Peyer's patch (tissue), 4 donors: ENCODE measurements around the genes GGT6 and ARRB2.

DNA sequence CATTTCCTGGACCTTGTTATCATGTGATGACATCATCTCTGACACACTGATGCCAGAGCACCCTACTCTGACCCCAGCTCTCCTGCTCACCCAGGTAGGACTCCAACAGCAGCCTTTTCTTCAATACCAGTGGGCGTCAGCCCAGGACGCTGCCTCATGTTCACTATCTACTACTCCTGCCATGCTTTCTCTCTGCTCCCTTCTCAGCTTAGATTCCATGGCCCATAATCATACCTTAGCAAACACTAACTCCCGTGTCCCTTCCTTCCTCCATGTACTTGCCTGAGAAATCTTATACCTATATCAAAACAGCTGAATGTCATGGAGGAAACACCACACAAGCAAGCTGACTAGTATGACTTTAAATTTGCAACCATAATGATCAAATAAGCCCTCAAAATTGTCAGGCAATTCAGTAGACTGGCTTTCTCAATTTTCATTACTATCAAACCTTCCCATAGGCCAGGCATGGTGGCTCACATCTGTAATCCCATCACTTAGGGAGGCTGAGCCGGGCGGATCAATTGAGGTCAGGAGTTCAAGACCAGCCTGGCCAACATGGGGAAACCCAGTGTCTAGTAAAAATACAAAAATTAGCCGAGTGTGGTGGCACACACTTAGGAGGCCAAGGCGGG, 82.9 kb downstream of the ZZEF1 start:
- PRO-cap: no peak
- RAMPAGE, long total RNA, 4 experiments: no peak in any of the 4 experiments

DNA sequence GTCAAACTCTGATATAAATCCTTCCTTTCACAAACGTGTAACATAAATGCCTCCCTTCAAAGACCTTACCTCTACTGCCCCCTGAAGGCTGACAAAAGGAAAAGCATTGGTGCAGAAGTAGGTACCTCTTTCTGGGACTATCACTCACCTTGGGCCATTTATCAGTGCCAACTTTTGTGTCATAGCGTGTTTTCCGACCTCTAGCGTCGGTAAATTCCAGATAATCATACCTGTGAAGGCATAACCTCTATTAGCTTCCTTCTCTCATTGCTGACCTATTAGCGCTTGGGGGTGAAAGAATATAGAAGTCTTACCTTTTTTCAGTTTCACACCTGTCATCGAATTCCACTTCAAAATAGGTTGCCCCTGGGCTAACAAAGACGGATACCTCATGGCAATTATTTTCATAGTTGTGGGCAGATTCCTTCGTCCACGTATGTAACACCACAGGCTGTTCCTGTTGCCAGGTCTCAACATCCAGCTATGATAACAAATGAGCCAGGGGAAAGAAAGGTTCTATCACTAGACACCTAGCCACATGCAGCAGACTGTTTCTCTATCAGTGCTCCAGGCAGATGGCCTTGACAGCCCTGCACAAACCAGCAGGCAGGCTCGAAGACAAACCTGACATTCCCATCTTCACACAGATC, 67.8 kb downstream of the ZZEF1 start:
- PRO-cap: no peak
- RAMPAGE, long total RNA, 4 experiments: no peak in any of the 4 experiments

GRCh38 chr17:4108264-4108771, 34.5 kb downstream of the ZZEF1 start:
- PRO-cap: no peak
- RAMPAGE, long total RNA, 4 experiments: no peak in any of the 4 experiments

- PRO-cap: no peak
- RAMPAGE, long total RNA, 4 experiments: no peak in any of the 4 experiments
Observed at GRCh38 chr17:4161085-4162293, 18.5 kb downstream of the CYB5D2 start.

DNA sequence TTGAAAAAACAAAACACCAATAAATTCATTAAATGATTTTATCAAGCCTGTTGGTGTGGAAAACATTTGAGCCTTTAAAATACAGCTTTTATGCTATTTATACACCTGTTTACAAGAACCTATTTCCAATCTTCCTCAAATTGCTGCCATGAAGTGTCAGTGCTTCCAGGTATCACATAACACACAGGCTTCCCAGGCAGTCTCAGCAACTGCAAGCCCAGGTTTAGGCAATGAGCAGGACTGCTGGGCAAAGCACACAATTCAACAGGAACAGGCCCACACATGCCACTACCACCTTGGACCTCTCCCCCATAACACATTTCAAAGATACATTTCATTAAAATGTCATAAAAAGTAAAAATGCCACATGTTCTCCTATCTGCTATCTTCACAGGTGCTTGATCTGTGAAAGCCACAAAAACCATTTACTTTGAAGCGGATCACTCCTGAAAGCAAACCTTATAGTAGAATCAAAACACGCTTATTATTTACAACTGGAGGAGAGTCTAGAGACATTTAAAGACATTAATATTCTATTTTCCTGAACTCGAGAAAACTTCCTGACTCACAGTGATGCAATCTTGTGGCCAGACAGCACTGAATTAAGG, 31.6 kb downstream of the ANKFY1 start:
- PRO-cap: no peak
- RAMPAGE, long total RNA, 4 experiments: no peak in any of the 4 experiments

DNA sequence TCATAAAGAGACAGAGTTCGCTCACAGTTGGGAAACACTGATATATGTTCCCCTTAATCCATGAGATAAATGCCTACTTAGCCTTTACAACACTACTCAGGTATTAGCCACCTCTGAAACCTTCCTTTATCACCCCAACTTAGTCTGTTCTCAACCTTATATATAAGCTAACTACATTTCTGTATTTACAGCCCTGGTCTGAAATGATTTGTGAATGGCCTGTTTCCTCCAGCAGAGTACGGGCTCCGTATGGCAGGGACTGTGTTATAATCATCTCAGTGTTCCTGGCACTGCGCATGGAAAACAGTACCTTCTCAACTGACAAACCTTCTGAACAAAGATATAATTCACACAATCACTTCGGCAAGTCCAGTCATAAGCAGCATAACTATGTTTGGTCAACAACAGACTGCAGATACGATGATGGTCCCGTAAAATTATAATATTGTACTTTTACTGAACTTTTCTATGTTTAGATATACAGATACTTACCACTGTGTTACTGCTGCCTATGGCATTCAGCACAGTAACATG, 30.2 kb downstream of the ANKFY1 start:
- PRO-cap: no peak
- RAMPAGE, long total RNA, 4 experiments: no peak in any of the 4 experiments

DNA sequence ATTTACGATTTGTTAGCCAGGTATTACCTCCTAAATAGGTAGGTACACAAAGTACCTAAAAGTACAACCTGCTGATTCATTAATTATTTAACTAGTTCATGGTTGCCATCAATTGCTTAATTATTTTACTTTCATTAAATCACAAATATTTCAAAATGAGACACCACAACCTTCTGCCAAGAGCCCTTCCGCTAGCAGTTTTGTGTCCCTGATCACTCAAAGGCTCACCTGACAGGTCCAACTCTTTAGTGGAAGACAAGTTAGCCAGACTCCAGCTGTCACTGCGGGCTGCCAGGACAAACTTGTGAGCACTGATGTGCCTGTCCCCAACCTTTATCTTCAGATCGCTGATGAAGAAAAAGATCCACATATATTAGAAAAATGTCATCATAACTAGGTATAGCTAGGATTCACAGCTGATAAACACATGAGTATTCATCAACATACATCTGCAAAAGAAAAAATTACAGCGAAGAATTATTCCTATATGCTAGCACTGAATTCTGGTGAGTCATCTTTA, 28.2 kb downstream of the ANKFY1 start:
- PRO-cap: no peak
- RAMPAGE, long total RNA, 4 experiments: no peak in any of the 4 experiments

DNA sequence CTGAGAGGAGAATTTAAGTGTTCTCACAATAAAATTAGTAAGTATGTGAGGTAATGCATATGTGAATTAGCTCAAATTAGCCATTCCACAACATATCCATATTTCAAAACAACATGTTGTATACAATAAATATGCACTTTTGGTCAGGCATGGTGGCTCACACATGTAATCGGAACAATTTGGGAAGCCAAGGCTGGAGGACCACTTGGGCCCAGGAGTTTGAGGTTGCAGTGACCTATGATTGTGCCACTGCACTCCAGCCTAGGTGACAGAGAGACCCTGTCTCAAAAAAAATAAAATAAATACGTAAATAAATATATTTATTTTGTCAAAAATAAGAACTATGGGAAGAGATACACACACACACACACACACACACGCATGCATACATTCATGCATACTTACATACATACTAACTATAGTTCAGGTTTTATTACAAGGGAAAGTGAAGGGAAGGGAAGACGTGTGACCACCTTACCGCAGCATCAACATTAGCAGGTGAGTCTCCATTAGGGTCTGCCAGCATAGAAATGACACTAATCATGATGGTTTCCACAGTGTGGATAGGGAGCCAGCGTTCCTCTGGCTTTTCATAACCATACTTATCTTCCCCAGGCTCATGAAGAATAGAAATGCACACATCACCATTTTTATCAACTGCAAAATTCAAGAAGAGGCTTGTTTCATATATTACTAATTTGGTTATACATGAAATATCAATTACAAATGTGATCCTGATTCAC, 25.1 kb upstream of the ANKFY1 start:
- PRO-cap: no peak
- RAMPAGE, long total RNA, 4 experiments: no peak in any of the 4 experiments

DNA sequence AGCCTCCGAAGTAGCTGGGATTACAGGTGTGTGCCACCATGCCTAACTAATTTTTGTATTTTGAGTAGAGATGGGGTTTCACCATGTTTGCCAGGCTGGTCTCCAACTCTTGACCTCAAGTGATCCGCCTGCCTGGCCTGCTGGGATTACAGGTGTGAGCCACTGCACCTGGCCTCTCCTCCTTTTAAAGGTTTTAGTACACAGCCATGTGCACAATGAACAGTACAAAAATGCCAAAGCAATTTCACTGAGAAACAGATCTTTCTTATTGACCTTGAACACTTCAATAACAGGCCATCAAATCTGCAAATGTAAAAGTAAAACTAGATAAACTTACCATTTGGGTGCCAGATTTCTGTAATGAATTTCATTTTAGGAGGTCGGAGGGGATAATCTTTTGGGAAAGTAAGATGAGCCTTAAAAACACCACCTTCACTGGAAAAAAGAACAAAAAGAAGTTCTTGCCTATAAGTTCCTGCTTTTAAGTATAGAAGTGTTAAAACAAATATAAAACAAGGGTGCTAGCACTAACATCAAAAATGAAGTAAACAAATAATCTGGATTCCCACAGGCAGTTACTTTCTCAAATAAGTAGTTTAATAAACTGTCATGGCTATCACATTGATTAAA, 32.7 kb upstream of the ANKFY1 start:
- PRO-cap: no peak
- RAMPAGE, long total RNA, 4 experiments: no peak in any of the 4 experiments

- PRO-cap: no peak
- RAMPAGE, long total RNA, 4 experiments: start-site peak on the minus strand in 2 of 4 experiments, at chr17:4341808-4342057 at its widest, 5 to 16 reads per replicate
Observed at GRCh38 chr17:4341163-4342065, 25.1 kb downstream of the UBE2G1 start.

- PRO-cap: no peak
- RAMPAGE, long total RNA, 4 experiments: no peak in any of the 4 experiments
Observed at GRCh38 chr17:4510003-4510339, 11.3 kb downstream of the SPNS2 start.

GRCh38 chr17:4522436-4523022, 23.8 kb downstream of the SPNS2 start:
- PRO-cap: no peak
- RAMPAGE, long total RNA, 4 experiments: no peak in any of the 4 experiments

GRCh38 chr17:4560499-4561031, at the start of gene GGT6:
GGT6 (minus strand) TSS chr17:4560577.
- PRO-cap: bidirectional peak, plus-strand start at chr17:4560703, minus-strand start at chr17:4560575
- RAMPAGE, long total RNA, 4 experiments: start-site peak on the minus strand in 4 of 4 experiments, at chr17:4560557-4560596 at its widest, 21 to 201 reads per replicate

- PRO-cap: bidirectional peak, plus-strand start at chr17:4562528, minus-strand start at chr17:4562284
- RAMPAGE, long total RNA, 4 experiments: no peak in any of the 4 experiments
Observed at GRCh38 chr17:4562047-4562648, 1.8 kb upstream of the GGT6 start.

DNA sequence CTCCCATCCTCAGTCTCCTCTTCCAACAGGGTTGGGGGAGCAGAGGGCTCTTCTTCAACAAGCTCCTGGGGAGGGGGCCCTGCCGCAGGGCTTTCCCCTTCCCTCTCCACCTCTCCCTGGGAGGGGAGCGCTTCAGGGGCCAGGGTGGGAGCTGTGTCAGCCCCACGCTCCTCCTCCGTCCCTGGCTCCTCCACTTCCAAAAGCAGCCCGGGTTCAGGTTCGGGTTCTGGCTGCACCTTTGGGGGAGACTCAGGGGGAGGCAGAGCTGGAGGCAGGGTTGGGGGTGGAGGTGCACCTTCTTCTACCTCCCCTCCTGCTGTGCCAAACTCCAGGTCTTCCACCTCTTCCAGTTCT, 30.3 kb upstream of the ALOX15 start:
- PRO-cap: no peak
- RAMPAGE, long total RNA, 4 experiments: no peak in any of the 4 experiments

- PRO-cap: no peak
- RAMPAGE, long total RNA, 4 experiments: no peak in any of the 4 experiments
Observed at GRCh38 chr17:4696319-4696852, 7.6 kb downstream of the PELP1 start.

- PRO-cap: no peak
- RAMPAGE, long total RNA, 4 experiments: no peak in any of the 4 experiments
Observed at GRCh38 chr17:4704520-4704718, 482 bp upstream of the PELP1 start.

DNA sequence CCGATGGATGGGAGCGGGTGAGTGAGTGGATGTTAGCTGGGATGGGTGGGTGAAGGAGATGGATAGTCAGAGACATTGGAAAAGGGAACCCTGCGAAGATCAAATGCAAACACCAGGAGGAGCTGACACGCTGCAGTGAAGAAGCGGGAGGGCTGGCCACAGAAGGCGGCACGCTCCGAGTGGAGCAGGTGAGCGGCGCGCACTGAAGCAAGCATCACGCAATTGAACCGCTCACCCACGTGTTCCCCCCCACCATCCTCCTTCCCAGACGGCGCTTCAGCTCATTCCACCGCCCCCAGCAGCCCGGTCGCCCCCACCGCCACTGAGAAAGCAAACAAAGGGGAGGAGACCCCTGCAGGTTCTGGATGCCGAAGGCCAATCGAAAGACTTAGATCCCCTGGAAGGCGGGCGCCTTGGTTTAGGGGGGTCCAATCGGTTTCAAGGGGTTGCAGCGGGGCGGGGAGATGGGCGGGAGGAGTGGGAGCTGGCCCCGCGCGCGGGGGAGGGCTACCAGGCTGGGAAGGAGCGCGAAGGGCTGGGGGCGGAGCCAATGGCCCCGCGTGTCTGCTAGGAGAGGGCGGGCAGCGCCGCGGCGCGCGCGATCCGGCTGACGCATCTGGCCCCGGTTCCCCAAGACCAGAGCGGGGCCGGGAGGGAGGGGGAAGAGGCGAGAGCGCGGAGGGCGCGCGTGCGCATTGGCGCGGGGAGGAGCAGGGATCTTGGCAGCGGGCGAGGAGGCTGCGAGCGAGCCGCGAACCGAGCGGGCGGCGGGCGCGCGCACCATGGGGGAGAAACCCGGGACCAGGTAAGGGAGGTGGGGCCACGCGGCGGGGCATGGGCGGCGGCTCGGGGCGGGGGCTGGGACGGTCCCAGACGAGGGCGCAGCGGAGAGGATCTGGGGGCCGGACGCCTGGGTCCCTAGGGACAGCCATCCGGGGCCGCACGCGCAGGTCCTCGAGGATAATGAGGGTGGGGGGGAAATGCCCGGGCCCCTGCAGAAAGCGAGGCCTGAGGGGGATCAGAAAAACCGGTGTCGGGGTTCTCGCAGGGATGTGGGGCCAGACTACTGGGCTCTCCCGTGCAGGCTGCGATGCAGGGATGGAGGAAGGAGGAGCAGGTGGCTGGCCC, at the start of gene ARRB2:
Gene ARRB2 (plus strand): TSS at position 693 of the 1,128 bp plus-strand sequence.
- PRO-cap: bidirectional peak, plus-strand start at position 698 of the sequence, minus-strand start at position 618 of the sequence
- RAMPAGE, long total RNA, 4 experiments: start-site peak on the plus strand in 3 of 4 experiments, centred at positions 709 to 725 of the sequence, 14 to 160 reads per replicate

DNA sequence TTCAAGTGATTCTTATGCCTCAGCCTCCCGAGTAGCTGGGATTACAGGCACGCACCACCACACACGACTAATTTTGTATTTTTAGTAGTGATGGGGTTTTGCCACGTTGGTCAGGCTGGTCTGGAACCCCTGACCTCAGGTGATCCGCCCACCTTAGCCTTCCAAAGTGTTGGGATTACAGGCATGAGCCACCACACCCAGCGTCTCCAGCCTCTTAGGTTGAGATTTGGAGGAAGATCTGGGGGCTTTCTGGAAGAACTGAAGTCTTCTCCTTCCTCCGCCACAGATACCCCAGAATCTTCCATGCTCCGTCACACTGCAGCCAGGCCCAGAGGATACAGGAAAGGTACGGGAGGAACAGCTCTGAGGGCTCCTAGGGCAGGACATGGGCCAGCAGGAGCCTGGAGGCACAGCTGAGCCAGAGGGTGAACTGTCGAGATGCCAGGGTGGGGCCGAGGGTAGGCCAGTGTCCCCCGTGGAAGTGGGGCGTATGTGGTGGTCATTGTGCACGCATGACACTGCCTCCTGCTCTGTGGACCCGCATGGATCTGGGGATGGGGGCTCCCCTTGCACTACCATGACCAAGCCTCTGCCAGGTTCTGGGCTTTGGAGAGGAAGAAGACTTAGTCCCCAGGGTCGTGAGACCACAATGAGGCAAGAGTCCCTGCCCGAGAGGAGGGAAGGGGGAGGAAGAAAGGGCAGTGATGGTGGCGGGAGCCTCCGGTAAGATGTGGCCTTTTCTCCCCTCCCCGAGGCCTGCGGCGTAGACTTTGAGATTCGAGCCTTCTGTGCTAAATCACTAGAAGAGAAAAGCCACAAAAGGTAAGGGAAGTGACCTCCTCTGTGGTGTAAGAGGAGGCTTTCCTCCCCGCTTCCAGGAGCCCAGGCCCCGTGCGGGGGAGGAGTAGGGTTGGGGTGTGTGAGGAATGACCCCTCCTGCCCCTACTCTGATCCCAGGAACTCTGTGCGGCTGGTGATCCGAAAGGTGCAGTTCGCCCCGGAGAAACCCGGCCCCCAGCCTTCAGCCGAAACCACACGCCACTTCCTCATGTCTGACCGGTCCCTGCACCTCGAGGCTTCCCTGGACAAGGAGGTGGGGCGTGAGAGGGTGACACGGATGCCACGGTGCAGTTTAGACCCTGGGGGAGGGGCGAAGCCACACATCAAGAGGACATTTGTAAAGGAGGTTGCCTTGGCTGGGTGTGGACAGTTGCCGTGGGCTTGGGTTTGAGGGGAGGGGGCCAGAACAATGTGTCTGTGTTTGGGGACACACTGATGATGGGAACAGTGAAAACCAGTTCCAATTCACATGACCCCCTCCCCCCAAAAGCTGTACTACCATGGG, 7.0 kb downstream of the ARRB2 start:
- PRO-cap: no peak
- RAMPAGE, long total RNA, 4 experiments: no peak in any of the 4 experiments

- PRO-cap: no peak
- RAMPAGE, long total RNA, 4 experiments: start-site peak on the plus strand in 1 of 4 experiments, at chr17:4740742-4740756 at its widest, 8 reads per replicate
Observed at GRCh38 chr17:4740442-4741032, 809 bp upstream of the CXCL16 start.